Helper T cell (primary cell): ENCODE data around the genes CBX5 and NFE2.

GRCh38 chr12:53981625-53982110 is 3.3 kb upstream of the HOXC10 start:
- PRO-cap, 2 experiments, result no peak in any of the 2 experiments

GRCh38 chr12:53997711-53998330 is 2.1 kb upstream of the HOXC9 start:
- PRO-cap, 2 experiments, result no peak in any of the 2 experiments

- PRO-cap, 2 experiments, result no peak in any of the 2 experiments
Measured at GRCh38 chr12:53998331-53998706, 1.6 kb upstream of the HOXC9 start.

DNA sequence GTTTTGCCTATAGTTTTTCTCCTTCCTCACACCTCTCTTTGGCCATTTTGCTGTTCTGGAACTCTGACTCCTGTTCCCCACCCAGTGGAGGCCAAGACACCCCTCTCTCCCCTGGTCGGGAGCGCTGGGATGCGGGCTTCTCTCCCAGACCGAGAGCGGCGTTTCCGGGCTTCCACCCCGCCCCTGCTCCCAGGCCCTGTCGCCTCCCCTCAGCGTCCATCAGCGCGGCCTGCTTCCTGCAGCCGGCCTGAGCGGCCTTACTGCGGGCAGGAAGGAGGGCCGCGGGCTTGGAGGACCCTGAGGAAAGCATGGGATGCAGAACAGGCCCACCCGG is 4.0 kb upstream of the HOXC8 start:
- PRO-cap, 2 experiments, result no peak in any of the 2 experiments

DNA sequence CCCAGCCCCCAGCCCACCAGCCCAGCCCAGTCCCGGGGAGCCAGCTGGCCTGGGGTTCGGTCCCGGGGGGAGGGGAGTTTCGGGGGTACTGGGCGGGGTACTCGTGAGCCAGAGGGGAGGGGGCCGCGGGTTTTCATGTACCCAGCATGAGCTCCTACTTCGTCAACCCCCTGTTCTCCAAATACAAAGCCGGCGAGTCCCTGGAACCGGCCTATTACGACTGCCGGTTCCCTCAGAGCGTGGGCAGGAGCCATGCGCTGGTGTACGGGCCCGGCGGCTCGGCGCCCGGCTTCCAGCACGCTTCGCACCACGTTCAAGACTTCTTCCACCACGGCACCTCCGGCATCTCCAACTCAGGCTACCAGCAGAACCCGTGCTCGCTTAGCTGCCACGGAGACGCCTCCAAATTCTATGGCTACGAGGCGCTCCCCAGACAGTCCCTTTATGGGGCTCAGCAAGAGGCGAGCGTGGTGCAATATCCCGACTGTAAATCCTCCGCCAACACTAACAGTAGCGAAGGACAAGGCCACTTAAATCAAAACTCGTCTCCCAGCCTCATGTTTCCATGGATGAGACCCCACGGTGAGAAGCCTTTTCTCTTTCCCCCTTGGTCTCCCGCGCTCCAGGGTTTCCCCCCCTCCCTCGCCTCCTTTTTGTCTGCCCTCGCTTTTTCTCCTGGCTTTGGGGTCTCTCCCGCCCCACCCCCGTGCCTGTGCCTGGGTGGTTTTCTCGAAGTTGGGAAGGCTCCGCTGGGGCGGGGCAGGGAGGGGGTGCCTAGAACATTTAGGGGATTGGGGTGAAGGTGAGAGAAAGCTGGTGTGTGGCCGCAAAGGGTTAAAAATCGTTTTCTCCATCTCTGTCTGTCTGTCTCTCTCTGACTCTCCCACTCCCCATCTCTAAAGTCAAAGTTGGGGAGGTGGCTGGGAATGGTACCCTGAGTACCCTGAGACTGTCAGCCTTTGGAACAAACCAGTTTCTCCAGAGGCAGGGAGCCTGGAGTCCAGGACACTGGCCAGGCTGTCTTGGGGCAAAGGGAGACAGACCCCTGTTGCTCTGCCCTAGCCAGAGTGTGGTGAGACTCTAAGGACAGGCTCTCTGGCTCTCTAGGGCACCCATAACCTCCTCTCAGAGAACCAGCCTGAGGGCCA is 728 bp downstream of the HOXC8 start:
- PRO-cap, 2 experiments, result no peak in any of the 2 experiments

- PRO-cap, 2 experiments, result no peak in any of the 2 experiments
Measured at GRCh38 chr12:54014388-54015116, 5.8 kb downstream of the HOXC8 start.

DNA sequence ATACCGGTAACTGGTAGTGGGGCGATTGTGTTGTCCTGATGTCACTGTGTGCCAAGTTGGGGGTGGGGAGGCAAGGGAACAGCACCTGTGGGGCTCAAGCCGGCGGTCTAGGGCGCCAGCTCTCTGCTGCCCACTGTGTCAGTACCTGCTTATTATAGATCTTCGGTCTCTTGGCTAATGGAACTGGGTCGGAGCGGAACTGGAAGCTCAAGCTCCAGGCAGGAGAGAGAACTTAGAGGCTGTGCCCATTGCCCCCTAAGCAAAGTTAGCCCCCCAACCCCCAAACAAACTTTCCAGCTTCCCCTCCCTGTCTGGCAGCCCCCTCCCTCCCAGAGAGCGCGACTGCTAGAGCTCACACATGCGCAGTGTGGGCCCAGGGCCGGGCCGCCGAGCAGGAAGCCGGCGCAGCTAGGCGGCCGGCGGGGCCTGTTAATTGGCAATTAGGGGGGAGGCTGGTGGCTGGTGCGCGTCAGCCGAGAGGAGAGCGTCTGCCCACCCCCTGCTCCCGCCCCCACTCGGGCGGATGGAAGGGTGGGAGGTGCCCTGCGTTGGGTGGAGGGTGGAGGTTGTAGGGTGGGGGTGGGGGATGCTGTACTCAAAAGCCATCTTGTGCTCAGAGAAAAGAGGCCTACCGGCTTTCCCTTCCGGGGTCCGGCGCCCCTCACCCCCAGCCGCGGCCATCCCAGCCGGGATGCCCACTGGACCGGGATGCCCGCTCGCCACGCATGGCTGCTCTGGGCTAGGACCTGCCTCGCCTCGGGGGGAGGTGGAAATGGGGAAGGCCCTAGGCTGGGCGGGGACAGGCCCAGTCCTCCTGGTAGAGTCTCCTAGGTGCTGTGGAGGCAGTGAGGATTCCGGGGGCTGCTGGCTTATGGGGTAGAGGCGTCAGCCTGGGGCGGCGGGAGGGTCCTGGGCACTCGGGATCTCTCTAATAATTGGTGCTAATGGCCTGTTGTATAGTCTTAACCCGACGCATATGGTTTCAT is 9.1 kb downstream of the HOXC8 start:
- PRO-cap, 2 experiments, result peak in 2 of 2 experiments; most common plus-strand start position 439 of the sequence (in 2)

GRCh38 chr12:54018575-54019516 is 9.4 kb upstream of the HOXC6 start:
- PRO-cap, 2 experiments, result no peak in any of the 2 experiments

DNA sequence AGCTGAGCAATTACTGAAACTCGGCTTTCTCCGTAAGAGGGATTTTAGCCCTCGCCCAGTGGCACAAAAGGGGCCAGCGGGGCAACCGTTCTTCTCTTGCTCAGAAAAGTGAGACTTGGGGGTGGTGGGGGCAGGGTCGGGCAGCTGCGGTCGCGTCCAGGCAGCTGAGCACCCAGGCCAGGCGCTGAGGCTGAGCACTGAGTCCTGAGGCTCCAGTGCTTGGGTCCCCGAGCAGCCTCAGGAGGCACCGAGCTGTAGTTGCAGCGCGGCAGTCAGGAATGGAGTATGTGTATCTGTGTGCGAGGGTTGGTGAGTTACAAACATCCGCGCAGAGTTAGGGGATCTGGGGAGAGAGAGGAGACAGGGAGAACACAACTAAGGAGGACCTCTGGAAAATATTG is 4.1 kb upstream of the HOXC6 start:
- PRO-cap, 2 experiments, result no peak in any of the 2 experiments

GRCh38 chr12:54038743-54039462 is 6.1 kb downstream of the HOXC5 start:
- PRO-cap, 2 experiments, result no peak in any of the 2 experiments

- PRO-cap, 2 experiments, result no peak in any of the 2 experiments
Measured at GRCh38 chr12:54080362-54080815, 26.8 kb downstream of the HOXC4 start.

GRCh38 chr12:54173027-54173788 is 15.6 kb downstream of the SMUG1 start:
- PRO-cap, 2 experiments, result no peak in any of the 2 experiments

DNA sequence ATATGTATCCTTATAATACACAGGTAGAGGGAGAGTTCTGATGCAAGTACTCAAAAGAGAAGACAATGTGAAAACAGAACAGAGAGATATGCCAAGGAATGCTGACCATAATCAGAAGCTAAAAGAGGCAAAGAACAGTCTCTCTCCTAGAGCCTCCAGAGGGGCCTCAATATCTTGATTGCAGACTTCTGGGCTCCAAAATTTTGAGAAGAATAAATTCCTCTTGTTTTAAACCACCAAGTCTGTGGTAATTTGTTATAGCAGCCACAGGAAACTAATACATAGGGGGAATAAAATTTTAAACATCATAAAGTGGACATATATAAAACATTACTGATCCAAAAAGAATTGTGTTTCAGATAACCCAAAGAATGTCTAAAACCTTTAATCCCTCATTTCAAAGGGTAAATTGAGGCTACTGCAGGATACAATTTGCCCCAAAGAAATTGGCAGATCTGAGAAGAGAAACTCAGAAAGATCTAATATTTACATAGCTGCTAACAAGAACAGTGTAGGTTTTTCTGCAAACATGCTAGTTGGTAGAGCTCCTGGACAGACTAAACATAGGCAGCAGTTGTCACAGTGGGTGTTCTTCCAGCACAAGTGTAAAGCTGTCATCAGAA is 6.2 kb downstream of the CBX5 start:
- PRO-cap, 2 experiments, result no peak in any of the 2 experiments

DNA sequence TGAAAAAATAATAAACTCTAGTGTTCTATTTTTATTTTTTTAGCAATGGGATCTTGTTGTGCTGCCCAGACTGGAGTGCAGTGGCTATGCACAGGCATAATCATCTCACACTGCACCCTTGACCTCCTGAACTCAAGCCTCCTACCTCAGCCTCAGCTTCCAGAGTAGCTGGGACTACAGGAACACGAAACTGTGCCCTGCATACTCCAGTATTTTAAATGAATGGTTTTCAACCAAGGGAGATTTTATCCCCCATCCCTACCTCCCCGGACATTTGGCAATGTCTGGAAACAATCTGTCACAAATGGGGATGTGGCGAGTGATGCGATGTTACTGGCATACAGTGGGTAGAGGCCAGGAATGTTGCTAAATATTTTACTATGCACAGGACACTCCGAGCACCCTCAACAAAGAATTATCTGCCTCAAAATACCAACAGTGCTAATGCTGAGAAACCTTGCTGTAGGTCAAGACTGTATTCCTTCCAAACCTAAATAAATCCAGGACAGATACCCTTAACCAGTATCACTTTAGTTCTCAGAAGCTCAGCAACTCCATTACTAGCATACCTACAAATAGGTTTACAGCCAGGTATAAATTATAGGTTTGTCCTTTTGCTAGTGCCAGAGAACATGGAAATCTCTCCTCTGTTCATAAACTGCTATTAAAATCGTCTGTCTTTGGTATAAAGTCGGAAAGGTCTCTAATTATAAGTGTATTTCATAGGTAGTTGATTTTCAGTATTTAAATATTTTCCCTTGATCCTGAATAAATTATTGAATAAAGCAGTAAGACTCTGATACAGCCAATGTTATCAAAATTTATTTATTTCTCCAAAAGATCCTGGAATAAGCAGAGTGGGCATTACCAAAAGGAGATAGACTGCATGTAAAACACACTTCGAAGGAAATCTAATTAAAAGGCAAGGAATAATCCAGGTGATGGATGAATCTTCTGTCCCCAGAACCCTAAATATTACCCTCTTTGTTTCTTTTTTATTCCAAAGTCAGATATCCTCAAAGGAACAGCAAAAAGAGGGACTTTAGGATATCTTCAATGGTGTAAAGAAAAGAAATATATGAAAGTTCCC is 1.8 kb downstream of the CBX5 start:
- PRO-cap, 2 experiments, result no peak in any of the 2 experiments

GRCh38 chr12:54279122-54280397 is at the start of gene CBX5:
Gene CBX5 (minus strand): TSS chr12:54280122.
- PRO-cap, 2 experiments, result peak in 2 of 2 experiments; most common plus-strand start chr12:54279906 (in 2); most common minus-strand start chr12:54279693 (in 2)

- PRO-cap, 2 experiments, result no peak in any of the 2 experiments
Measured at GRCh38 chr12:54286694-54287293, 6.3 kb downstream of the HNRNPA1 start.

- PRO-cap, 2 experiments, result no peak in any of the 2 experiments
Measured at GRCh38 chr12:54299565-54300273, 1.1 kb downstream of the NFE2 start.

DNA sequence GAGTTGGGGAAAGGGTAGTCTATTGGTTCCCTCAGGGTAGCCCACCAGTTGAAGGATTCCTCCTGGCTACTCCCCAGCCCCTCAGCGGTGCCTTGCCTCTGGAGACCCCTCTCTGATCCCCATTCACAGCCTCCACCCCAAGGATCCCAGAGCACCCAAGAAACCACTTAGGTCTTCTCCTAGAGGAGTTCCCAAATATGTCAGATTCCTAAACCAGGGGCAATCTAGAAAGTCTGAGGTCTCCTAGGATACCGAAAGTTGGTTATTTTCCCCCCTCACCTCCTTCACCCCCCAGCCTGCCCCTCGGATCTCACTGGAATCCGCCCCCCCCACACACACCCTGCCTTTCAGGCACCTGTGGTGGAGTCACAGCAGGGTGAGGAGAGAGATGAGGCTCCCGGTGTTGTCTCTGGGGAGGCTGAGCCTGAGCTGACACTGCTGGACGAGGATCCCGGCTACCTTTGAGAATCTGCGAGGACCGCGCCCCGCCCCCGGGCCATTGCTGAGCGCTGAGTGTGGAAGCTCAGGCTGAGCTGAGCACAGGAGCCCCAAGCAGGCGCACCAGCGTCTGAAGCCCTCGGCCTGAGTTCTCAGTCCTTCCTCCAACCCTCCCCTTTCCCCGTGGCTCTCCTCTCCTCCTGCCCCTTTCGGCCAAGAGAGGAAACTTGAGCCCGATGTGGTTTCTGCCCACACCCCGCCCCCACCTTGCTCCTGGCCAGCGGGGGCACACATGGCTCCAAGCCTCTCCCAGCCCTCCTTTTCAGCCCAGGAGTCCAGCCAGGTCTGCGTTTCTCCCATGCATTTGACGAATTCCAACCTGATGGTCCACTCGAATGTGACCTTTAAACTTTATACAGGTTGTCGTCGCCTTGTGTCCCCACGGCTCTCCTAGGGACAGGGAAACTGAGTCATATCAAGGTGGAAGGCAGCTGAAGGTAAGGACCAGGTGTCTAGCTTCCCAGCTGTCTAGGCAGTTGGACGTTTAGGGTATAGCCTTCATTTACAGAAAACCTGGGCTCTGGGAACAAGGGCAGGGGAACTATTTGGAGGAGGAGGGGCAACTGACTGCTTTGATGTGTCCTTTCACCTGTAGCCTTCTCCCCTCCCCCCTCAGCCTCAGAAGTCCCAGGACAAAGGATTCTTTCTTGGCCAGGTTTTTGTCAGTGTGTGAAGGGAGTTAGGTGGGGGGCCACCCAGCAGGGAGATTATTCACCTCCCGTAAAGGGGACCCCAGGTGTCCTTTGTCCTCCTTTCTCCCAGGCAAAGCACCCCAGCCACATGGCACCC is at the start of gene NFE2:
Gene NFE2 (minus strand): TSS at position 570 of the 1,287 bp plus-strand sequence.
- PRO-cap, 2 experiments, result no peak in any of the 2 experiments

DNA sequence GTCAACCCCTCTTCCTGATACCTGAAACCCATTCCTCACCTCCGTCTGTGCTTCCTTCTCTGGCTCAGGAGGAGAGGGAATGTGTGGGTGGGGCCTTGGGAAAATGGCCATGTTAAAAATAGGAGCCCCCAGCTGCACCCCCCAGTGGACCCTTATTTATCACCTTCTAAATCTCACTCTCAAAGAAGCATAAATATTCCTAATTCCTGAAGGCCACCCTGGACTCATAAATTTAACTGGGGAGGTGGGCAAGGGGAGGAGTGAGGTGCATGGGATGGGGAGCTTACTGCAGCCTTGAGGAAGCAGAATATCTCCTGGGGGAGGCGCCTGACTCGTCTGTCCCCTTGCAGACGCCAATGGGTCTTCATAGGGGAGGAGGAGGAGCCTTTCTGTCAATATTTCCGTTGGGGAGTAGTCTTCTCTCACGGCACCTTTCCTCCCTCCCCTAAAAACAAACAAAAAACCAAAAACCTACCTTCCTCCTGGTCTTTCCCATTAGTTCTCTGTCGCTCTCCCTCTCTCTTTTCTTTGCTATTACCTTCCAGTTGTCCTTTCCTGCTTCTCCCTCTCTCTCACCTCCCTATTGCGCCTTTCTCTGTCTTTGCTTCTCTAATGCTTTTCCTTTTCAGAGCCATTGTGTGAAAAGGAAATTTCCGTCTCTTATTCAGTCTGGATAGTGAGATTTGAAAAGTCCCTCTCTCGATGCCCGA is 6.2 kb downstream of the GPR84 start:
- PRO-cap, 2 experiments, result peak in 2 of 2 experiments; most common plus-strand start position 486 of the sequence (in 2)

GRCh38 chr12:54372280-54372755 is 8.0 kb upstream of the GPR84 start:
- PRO-cap, 2 experiments, result no peak in any of the 2 experiments